Tibial nerve (tissue), 3 donors: ENCODE measurements around the genes SH2D3A, MBD3L3 and CAMSAP3.

DNA sequence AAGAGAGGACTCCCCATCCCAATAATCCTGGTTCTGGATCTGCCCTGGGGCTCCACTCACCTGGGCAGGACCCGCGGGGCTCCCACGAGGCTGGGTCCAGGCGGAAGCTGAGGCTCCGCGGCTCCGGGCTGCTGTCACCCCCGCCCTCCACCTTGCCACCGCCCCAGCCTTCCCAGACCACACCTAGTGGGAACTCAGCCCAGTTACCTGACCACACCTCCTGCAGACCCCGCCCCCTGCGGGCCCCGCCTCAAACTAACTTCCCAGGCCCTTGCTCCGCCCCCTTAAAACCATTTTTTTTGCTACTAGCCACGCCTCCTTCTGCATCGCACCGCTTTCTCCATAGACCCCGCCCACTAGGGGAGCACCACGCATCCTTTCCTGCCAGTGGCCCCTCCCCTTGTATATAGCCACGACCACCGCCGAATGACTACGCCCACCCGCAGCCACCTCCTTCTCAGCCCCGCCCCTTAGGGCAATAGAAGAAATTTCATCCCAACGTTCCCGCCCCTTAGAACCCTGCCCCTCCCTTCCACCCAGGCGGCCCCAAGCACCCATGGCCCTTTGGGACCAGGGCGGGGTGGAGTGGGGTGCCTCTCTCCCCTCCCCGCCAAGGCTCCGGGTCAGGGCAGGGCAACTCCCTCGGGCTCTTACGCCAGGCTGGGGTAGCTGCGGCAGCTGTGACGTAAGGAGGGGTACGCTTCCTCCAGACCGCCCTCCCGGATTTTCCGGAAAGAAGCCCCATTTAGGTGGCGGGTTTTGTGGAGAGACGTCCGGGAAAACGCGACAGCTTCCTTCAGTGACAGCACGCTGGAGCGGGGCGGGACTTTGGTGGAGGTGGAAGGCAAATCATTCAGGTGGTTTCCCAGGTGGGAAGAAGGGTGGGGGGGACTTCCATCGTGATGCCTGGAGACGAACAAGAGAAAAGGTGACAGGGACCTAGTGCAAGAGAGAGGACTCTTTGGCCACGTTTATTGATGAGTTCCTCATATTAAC, at the start of gene SH2D3A:
Gene SH2D3A, minus strand, starts transcription at position 109 of the 996 bp plus-strand sequence.
- PRO-cap: no peak
- RAMPAGE, long total RNA, 3 experiments: no peak in any of the 3 experiments

DNA sequence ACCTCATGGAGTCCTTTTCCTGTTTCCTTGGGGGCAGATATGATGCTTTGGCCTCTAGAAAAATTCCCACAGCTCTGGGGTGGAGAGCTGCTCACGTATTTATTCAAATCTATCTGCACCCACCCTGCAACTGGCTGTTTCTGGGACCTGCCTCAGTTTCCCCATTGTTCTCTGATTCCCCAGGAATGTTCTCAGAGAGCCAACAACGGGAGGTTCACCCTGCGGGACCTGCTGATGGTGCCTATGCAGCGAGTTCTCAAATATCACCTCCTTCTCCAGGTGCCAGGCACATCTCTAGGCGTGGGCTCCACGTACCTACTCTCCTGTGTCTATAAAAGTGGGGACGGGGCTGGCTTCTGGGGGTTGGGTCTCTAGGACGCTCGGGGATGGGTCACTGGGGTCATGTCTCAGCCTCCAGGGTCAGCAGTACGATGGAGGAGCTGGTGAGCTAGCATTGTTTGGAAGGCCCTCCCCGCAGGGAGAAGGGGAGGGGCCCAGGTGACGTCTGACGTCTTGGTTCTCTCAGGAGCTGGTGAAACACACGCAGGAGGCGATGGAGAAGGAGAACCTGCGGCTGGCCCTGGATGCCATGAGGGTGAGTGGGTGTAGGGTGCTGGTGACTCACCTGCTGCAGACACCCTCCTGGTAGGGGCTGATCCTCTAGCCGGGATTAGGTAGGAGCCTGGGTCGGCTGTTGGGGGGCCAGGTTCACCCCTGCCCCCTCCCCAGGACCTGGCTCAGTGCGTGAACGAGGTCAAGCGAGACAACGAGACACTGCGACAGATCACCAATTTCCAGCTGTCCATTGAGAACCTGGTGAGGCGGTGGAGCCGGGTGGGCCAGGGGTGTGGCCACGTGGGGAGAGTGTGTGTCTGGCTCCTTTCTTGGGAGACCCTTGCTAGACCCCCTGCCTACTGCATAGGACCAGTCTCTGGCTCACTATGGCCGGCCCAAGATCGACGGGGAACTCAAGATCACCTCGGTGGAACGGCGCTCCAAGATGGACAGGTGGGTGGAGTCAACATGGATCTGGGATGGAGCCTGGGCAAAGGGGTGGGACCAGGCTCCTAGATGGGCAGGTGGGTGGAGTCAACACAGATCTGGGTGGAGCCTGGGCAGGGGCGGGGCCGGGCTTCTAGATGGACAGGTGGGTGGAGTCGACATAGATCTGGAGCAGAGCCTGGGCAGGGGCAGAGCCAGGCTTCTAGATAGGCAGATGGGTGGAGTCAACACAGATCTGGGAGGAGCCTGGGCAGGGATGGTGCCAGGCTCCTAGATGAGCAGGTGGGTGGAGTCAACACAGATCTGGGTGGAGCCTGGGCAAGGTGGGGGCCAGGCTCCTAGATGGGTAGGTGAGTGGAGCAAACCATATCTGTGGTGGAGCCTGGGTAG, 55.9 kb downstream of the VAV1 start:
- PRO-cap: no peak
- RAMPAGE, long total RNA, 3 experiments: start-site peak on the plus strand in 1 of 3 experiments, centred at position 779 of the sequence, 6 reads per replicate

GRCh38 chr19:7058465-7059120, at the start of gene MBD3L3:
MBD3L3 (minus strand) TSS chr19:7058676.
- PRO-cap: no peak
- RAMPAGE, long total RNA, 3 experiments: no peak in any of the 3 experiments

DNA sequence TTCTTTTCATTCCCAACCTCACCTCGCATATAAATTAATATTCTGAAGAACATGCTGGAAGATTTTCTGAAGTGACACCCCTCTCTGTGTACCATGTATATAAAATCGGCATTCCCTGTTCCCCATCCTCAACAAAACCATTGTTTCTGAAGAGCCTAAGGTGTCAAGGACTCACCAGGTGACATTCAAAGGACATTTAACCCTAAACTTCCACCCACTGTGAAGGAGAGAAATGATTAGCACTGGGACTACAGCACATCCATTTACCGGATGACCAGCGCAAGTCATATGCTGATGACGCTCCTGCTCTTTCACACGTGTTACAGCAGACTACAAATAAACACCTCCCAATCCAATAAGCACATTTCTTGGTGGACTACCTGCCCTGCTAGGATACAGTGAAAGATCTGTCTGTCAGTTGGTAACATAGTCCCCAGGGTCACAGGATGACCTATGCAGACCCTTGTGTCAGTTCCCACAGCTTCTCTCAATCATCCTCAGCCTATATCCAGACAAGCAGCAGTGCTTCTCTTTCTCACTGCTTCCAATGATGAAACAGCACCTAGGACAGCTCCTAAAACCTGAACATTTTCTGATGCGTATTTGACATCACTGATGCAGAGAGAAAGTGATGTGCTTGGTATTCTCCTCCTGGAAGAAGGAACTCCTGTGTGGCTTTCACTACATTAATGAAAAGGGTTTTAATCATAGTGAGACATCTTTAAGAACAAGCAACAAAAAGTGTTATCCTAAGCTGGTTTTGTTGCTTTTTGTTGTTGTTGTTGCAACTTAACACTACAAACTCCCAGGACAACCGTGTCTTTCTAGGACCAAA, 43.6 kb downstream of the ZNF557 start:
- PRO-cap: no peak
- RAMPAGE, long total RNA, 3 experiments: no peak in any of the 3 experiments

DNA sequence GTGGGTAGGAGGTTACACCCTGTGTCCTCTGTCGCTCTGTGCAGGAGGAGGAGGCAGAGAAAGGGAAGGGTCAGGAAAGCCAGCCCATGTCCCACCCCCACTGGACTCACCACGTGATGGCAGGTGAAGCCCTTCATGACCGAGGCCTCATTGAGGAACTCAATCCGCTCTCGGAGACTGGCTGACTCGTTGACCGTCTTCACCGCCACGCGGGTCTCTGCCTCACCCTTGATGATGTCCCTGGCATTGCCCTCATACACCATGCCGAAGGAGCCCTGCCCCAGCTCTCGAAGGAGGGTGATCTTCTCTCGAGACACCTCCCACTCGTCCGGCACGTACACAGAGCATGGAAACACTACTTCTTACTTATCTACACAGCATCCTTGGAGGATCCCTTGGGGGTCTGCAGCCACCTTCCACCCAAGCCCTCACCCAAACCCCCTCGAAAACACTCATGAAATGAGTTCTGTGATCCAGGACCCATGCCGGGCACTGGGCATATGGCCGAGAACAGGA, 55.7 kb downstream of the ZNF557 start:
- PRO-cap: no peak
- RAMPAGE, long total RNA, 3 experiments: no peak in any of the 3 experiments

- PRO-cap: no peak
- RAMPAGE, long total RNA, 3 experiments: no peak in any of the 3 experiments
Measured at GRCh38 chr19:7214071-7214818, 80.0 kb downstream of the INSR start.

DNA sequence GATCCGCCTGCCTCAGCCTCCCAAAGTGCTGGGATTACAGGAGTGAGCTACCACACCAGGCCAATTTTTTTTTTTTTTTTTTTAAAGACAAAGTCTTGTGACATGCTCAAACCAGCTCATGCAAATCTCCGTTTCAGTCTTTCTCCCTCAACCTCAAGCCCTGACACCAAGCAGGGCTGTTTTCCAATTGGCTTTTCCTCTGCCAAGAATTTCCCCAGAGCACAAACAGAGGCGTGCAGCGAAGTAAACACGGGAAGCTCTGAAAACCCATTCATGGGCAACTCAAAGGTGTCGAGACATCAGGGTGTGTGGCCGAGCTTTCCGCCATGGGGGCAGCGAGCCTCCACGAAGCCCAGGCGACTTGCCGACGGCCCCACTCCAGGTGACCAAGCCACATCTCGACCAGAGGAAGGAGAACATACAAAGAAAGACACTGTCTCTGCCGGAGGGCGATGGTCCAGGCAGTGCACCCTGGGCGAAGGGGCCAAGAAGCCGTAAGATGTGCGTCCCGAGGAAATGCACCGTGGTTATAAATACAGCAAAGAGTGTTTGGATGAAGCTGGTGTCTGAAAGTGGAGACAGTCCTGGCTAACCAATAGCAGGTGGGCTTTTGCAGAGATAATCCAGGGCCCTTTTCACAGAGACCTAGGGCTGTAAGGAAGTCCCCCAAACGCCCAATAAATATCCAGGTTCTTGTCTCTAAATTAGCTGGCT, 69.9 kb downstream of the INSR start:
- PRO-cap: bidirectional peak, plus-strand start at position 285 of the sequence, minus-strand start at position 78 of the sequence
- RAMPAGE, long total RNA, 3 experiments: start-site peak on the minus strand in 1 of 3 experiments, centred at position 83 of the sequence, 33 reads per replicate

DNA sequence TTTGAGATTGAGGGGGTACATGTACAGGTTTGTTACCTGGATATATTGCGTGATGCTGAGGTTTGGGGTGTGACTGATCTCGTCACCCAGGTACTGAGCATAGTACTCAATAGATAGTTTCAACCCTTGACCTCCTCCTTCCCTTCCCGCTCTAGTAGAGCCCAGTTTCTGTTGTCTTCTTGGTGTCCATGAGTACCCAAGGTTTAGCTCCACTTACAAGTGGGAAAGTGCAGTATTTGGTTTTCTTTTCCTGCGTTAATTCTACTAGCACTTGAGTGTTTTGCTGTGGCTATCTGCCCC, 47.1 kb downstream of the ARHGEF18 start:
- PRO-cap: no peak
- RAMPAGE, long total RNA, 3 experiments: no peak in any of the 3 experiments

GRCh38 chr19:7523322-7523788, 931 bp downstream of the MCOLN1 start:
- PRO-cap: bidirectional peak, plus-strand start at chr19:7523568, minus-strand start at chr19:7523469
- RAMPAGE, long total RNA, 3 experiments: no peak in any of the 3 experiments

DNA sequence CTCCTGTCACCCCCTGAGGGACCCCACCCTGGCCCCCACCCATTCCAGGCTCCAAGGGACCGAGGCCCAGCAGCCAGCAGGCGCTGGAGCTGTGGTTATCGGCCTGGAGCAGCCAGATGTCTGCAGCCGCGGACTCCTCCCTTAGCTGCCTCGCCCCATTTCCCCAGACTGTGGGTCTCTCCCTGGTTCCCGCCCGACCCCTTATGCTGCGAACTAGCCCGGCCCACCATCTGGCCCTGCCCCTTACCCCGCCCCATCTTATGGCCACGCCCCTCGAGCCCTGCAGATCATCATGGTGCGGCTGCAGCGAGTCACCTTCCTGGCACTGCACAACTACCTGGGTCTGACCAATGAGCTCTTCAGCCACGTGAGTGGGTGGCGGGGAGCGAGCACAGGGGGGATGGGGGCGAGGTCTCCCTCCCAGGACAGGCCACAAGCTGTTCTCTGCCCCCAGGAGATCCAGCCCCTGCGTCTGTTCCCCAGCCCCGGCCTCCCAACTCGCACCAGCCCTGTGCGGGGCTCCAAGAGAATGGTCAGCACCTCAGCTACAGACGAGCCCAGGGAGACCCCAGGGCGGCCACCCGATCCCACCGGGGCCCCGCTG, 5.7 kb downstream of the PNPLA6 start:
- PRO-cap: no peak
- RAMPAGE, long total RNA, 3 experiments: no peak in any of the 3 experiments

- PRO-cap: no peak
- RAMPAGE, long total RNA, 3 experiments: no peak in any of the 3 experiments
Measured at GRCh38 chr19:7554912-7555797, 19.6 kb downstream of the PNPLA6 start.

GRCh38 chr19:7595441-7596695, at the start of gene CAMSAP3:
CAMSAP3 (plus strand) TSS chr19:7595863.
- PRO-cap: no peak
- RAMPAGE, long total RNA, 3 experiments: no peak in any of the 3 experiments

- PRO-cap: no peak
- RAMPAGE, long total RNA, 3 experiments: no peak in any of the 3 experiments
Measured at GRCh38 chr19:7611647-7612004, 16.0 kb downstream of the CAMSAP3 start.

DNA sequence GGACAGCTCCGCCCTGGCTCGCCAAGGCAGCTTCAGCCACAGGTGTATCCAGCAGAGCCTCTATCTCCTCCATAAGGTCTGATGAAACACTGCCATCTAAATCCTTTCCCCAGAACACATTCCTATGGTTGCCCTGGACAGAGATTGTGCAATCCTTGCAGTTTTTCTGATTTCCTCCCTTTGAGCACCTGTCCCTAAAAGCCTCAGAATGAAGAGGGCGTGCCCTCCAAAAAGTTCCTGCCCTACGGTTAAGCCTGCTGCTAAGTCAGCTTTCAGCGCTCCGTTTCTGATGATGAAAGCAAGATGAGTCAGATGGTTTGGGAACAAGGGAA, 21.0 kb downstream of the CLEC4M start:
- PRO-cap: no peak
- RAMPAGE, long total RNA, 3 experiments: no peak in any of the 3 experiments

DNA sequence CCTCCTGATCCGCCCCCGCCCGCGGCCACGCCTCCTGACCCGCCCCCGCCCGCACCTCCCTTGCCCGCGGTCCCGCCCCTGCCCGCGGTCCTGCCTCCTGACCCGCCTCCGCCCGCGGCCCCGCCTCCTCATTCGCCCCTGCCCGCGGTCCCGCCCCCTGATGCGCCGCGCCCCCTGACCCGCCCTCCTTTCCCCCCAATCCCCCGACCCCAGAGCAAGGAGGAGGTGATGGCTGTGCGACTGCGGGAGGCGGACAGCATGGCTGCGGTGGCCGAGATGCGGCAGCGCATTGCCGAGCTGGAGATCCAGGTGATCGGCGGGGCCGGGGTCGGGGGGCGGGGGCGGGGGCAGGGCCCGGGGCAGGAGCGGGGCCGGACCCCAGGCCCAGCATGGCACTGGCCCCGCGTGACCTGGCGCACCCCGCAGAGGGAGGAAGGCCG, 11.4 kb downstream of the PRR36 start:
- PRO-cap: no peak
- RAMPAGE, long total RNA, 3 experiments: no peak in any of the 3 experiments

- PRO-cap: no peak
- RAMPAGE, long total RNA, 3 experiments: no peak in any of the 3 experiments
Measured at GRCh38 chr19:7870760-7871259, 3.4 kb downstream of the PRR36 start.

- PRO-cap: no peak
- RAMPAGE, long total RNA, 3 experiments: no peak in any of the 3 experiments
Measured at GRCh38 chr19:7969565-7969878, 26.1 kb upstream of the TIMM44 start.

DNA sequence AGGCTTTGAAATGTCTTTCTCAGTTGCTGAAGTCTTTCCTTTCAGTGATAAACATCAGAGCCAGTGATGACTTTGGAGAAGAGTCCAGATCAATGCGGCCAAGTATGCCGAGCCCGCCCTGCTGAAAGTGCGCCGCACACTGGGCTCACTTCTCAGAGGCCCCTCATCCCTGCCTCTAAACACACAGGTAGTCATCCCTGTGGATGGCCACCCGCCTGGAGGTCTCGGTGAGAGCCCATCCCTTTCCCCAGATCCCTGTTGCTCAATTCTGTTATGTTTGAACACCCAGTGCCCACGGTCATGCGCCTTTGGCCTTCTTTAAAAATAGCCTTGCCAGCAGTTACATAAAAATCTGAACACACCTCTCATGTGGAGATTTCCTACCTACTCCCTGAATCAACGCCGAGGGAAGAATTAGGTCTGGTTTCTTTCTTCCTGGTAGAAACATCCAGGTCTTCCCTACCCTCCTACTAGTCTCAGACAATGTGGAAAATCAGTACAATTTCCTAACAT, 11.9 kb downstream of the ELAVL1 start:
- PRO-cap: bidirectional peak, plus-strand start at position 374 of the sequence, minus-strand start at position 257 of the sequence
- RAMPAGE, long total RNA, 3 experiments: no peak in any of the 3 experiments

DNA sequence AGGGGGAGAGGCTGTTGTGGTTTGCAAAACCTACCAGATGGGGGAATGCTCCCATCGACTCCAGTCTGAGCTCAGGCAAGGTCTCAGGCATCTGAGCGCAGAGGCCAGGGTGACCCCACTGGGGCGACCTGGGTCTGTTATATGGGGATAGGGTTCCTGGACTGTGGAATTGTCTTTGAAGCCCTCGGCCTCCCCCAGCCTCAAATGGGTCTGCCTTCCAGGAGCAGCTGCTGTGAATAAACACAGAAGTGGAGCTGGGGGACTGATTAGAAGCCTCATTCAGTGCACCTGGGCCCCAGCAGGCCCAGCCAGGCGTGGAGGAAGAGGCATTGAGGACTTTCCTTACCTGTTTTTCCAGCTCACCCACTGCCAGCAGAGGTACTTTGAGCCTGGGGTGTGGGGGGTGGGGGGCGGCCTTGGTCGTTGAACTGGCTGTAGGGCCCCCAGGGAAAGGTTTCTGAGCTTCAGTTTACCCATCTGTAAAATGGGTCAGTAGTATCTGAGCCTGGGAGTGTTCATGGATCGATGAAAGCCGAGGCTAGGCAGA, 1.4 kb downstream of the CERS4 start:
- PRO-cap: no peak
- RAMPAGE, long total RNA, 3 experiments: no peak in any of the 3 experiments

DNA sequence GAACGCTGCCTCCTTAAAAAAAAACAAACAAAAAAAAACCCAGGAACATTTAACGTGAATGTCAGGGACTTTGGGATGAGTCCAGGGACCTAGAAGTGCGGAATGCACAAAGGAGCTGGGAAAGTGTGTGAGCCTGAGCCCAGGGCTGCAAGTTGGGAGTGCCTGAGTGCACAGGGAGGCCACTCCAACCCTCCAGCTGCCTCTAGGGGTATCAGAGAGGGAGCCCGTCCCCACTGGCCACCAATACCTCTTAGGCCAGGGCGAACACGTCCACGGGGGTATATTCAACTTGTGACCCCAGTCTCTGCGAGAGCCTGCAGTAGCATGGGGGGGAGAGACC, 866 bp downstream of the CD320 start:
- PRO-cap: no peak
- RAMPAGE, long total RNA, 3 experiments: no peak in any of the 3 experiments